Right ventricle myocardium (tissue), 1 donor: ENCODE measurements around the gene PLLP.

GRCh38 chr16:56848309-56848952 is 16.6 kb upstream of the SLC12A3 start:
- PRO-cap, 2 experiments: no peak in any of the 2 experiments

DNA sequence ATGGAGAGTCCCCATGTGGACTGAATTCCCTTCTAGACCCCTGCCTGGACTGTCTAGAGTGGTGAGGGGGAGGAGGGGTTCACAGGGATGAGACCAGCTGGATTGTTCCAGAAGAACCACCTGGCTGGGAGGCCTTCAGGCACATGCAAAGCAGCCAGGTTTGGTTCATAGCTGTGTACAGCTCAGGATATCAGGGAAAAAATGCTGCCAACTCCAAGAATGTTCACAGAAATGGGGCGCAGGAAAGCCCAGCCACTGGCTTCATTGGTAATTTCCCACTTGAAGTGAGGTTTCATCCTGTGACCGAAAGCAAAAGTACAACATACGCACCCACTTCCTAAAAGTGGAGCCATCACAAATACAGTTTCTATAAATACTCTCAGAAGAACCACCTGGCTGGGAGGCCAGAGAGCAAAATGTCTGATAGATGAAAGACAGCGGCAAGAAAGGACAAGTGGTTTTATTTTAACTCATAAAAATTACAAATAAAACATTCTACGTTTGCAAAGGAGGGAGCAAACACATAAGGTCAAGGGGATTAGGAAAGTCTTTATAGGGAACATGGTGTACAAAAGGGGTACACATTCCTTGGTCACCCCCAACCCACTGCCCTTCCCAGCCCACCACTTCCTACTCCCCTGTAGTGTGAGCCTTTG is 14.9 kb upstream of the HERPUD1 start:
- PRO-cap, 2 experiments: no peak in any of the 2 experiments

DNA sequence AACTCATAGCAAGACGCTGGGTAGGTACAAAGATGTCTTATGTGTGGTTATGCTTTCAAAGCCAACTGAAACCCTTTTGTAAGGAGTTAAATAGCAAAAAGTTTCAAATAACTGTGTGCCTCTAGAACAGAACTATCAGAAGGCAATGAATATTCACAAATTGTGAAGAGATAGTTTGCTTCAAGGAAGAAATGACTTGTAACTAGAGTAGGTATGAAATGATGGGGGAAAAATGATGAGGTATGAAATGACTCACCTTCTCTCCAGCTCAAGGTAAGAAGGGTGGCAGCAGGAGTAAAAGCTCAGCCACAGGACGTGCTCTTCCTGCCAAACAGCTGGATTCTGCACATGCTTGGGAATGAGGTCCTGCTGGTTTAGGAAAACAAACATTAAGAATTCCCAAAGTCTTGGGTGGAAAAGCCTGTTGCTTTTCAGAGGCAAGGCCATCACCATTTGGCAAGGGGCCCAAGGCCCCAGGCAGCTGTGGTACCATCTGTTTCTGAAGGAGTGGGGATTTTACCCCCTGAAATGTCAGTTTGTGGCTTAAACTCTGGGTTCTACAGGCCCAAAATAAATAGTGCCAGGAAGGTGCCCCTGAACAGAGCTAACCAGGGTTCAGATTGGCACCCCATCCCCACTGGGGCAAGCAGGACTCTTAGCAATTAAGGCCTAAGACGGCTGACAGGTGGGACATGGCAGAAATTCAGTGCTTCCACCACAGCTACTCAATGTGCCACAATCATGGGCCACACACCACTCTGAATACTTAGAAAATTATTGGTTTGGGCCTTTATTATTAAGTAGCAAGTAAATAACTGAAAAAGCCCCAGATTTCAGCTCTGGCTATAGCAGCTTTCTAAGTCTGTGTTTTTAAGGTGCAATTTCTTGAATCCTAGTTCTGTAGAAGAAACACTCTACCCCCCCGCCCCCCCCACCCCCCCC is 13.3 kb downstream of the HERPUD1 start:
- PRO-cap, 2 experiments: no peak in any of the 2 experiments

DNA sequence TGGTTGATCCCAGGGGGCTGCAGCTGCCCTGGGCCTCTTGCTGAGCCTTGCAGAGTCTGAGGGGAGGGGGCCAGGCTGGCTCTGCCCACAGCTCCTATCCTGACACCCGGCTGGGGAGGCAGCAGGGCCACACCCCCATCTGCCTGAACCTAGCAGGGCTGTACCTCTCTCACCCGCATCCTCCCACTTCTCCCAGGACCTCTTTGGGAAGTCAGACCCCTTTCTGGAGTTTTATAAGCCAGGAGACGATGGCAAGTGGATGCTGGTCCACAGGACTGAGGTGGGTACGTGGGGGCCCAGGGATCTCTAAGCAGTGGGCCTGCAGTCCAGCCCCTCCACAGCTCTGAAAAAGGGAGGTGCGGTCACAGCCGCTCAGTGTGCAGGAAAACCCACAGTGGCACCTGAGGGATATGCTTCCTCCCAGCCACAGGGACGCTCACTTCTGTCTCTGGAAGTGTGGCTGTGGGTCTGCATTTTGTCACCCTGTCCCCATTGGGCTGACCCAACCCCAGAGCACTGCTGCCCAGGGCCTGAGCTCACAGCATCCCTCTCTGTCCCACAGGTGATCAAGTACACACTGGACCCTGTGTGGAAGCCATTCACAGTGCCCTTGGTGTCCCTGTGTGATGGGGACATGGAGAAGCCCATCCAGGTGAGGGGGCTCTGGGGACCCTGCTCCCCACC is 26.8 kb downstream of the CPNE2 start:
- PRO-cap, 2 experiments: no peak in any of the 2 experiments

DNA sequence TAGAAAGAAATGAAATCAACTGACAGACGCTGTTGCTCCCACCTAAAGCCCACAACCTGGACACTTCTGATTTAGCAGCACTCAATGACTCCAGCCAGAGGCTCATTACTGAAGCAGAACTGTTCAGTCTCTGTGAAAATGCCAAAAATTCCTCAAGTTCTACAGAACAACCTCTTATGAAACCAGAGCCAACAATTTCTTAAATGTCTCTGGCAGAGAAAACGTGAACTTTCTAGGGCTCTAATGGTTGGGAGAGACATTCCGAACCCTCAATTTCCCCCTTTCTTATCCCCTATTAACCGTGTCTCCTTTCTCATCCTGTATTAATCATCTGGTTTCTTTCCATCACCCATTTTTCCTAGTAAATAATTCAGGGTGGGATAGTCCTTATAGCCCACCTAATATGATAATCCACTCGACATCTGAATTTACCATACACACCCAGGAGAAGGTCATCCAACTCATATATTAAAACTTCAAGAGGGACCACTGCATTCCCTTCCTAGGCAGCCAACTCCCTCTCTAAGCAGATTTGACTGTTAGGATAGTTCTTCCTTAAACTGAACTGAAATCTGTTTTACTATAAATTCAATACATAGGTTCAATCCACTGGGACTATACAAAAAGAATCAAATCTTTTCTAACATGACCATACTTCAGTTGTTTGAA is 9.7 kb downstream of the PSME3IP1 start:
- PRO-cap, 2 experiments: no peak in any of the 2 experiments

GRCh38 chr16:57270385-57271008 is 14.0 kb downstream of the PLLP start:
- PRO-cap, 2 experiments: no peak in any of the 2 experiments

DNA sequence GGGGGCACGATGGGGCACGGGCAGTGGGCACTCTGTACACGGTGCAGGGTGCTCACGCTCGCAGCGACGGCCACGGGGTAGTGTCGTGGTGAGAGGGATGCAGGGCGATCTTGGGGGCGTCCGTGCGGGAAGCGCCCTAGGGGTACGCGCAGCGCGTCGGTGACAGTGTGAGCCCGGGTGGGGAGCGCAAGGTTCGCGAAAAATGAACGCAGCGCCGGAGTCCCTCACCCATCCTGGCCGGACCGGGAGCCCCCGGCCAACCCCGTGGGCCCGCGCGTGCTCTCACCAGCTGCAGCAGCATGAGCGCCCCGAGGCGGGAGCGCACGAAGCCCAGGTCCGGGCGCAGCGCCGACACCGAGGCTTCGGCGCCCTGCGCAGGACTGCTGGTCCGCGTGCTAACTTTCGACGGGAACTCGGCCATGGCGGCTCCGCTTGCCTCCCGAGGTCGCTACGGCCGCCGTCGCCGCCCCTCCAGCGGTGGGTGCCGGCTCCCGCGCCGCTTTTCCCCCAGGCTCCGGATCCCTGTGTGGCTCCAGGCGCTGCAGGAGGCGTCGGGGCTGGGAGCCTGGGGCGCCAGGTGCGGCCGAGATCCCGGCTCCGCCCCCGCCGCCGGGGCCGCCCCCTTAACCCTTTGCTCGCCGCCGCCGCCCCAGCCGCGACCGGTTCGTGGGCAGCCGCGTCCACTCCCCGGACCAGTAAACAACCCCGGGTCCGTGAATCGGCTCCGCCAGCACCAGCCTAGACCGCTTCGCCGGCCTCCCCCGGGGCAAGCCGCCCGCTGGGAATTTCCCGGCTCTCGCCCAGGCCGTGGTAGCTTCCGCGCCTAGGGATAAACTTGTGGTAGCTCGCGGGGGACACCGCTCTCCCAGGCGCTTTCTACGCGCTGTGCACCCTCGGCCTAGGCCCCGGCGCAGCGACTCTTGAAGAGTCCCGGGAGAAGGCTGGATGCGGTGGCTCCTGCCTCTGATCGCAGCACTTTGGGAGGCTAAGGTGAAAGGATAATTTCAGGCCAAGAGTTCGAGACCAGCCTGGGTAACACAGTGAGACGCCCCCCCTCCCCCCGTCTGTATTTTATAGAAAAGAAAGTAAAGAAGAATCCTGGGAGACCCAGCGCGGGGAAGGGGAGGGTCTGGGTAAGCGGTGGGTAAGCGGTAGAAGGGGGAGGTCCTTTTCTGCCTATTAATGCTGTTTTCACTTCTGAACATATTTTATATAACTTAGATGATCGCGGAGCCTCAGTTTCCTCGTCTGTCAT is at the start of gene PLLP:
TSS of gene PLLP (minus strand) at position 553 of the 1,255 bp plus-strand sequence.
- PRO-cap, 2 experiments: peak in 2 of 2 experiments; most common plus-strand start position 652 of the sequence (in 1); most common minus-strand start position 553 of the sequence (in 2)

DNA sequence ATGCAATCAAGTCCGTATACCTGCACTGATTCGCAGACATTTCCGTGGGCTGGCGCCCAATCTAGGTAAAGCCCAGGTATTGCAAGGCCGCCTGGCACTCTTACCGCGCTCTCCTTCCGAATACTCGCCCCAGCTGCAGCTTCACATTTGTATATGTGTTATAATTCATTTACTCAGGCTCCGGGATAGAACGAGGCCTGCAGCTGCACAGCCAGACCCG is 16.4 kb upstream of the PLLP start:
- PRO-cap, 2 experiments: no peak in any of the 2 experiments

DNA sequence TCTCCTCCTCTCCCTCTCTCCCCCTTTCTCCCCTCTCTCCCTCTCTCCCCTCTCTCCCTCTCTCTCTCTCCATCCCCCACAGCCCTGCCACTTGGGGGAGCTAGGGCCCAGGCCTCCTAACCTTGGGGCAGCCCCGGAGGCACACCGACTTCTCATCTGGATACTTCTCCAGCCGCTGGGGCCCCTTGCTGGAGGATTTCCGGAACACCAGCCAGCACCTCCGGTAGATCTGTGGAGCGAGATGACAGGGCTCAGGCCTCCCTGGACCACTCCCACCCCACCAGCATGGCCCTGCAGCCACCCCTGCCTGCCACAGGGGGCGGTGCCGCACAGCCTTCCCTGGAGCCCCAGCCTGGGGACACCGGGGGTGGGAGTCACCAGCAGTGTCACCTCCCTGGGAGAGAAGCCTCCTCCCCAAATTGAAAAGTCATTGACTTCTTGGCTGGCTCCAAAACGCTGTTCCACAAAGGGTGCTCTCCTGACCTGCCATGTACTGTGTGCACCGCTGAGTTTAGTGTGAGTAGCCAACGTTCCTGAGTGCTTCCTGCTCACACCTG is 10.5 kb downstream of the DOK4 start:
- PRO-cap, 2 experiments: no peak in any of the 2 experiments

GRCh38 chr16:57588884-57589267 is 39.6 kb upstream of the ADGRG1 start:
- PRO-cap, 2 experiments: no peak in any of the 2 experiments

- PRO-cap, 2 experiments: peak in 2 of 2 experiments; most common plus-strand start chr16:57736704 (in 1); most common minus-strand start chr16:57736640 (in 1)
Measured at GRCh38 chr16:57736459-57737204, 1.1 kb downstream of the KATNB1 start.

GRCh38 chr16:57740309-57740718 is 4.7 kb downstream of the KATNB1 start:
- PRO-cap, 2 experiments: no peak in any of the 2 experiments

DNA sequence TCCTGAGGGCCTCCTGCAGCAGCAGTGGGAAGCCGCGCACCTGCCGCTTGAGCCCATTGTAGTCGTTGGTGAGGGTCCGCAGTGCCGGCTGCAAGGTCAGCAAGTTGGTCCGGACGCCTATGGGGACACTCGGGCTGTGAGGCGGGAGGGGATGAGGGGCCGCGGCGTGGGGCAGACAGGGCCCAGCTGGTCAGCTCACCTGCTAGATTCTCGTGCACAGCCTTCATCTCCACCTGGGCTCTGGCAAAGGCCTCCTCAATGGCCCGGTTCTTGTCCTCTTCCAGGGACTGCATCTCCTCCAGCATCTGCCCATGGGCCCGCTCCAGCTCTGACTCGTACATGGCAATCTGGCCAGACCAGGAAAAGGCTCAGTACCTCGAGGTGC is 32.7 kb downstream of the KIFC3 start:
- PRO-cap, 2 experiments: no peak in any of the 2 experiments

DNA sequence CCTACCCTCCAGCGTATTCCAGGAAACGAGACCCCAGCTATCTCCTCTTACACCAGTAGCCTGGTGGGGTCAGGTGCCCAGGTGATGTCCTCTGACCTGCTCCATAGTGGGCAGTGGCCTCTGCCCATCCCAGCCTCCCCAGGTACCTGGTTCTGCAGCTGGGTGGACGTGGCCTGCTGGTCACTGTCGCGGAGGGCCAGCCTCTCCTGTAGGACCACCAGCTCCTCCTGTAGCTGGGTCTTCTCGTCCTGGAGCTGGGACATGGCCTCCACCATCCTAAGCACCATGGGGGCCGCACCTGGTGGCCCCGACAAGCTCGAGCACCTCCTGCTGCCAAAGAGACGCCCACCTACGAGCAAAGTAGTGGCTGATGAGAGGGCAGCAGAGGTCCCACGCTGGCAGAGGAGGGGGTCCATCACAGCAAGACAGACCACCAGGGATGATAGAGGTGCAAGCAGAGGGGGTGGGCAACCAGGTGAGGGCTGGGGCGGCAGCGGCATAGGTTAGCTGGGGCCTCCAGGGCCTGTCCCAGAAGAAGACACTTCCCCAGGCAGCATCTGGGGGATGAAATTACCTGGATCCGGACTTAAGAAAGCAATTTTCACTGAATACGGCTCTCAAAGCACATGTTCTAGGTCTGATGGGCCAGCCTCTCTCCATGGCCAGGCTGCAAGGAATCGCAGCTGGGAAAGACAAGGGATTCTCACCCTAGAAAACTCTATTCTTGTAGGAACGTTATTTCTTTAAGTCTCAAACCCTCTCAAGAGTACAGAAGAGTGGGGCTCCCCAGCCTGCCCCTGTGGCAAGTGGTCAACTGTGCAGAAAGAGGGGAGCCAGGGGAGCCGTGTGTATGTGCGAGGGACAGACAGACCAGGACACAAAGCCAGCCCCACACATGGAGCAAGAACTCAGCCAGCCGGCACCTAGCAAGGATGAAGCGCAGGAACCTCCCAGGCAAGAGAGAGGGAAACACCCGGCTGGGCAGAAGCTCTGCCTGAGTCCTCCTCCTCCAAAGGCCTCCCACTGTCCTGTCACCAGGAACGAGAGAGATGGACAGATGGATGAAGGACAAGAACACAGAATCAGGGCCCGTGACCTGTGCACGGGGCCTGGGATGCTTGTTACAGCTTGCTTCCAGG is 16.6 kb downstream of the KIFC3 start:
- PRO-cap, 2 experiments: no peak in any of the 2 experiments

GRCh38 chr16:57799307-57800148 is 2.8 kb downstream of the KIFC3 start:
- PRO-cap, 2 experiments: no peak in any of the 2 experiments

DNA sequence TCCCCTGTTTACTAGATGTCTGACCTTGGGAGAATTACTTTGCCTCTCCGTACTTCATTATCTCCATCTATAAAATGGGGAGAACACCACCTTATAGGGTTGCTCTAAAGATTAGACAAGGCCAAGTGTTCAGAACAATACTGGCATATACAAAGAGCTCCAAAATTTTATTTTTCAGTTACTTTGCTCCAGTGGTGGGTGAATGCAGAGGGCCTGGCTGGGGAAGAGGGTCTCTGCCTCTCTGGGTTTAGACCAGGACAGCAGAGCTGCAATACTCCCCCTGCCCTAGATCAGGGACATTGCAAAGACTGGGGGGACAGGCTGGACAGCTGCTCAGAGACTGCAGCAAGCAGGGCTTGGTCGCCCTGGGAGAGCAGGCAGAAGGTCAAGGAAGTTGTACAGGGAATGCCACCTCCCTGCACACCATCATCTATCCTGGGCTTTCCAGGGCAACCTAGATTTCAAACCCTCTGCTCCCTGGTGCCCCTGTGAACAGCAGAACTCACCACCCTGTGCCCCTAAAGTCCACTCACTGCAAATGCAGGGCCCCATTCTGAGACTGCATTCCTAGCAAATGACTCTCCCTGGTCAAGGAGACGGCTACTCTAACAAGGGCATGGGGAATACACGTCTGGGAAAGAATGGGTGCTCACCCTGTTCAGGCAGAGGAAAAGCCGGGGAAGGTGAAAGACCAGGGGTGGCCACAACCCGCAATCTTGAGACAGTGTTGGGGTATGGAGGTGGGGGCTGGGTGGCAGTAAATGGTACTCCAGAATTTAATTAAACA is 1.2 kb downstream of the KIFC3 start:
- PRO-cap, 2 experiments: peak in 1 of 2 experiments; most common plus-strand start position 608 of the sequence (in 1)

GRCh38 chr16:57897628-57897966 is 73.3 kb downstream of the CNGB1 start:
- PRO-cap, 2 experiments: no peak in any of the 2 experiments

GRCh38 chr16:57955354-57956145 is 15.4 kb downstream of the CNGB1 start:
- PRO-cap, 2 experiments: no peak in any of the 2 experiments

GRCh38 chr16:57999162-57999875 is 1.2 kb downstream of the ZNF319 start:
- PRO-cap, 2 experiments: no peak in any of the 2 experiments

DNA sequence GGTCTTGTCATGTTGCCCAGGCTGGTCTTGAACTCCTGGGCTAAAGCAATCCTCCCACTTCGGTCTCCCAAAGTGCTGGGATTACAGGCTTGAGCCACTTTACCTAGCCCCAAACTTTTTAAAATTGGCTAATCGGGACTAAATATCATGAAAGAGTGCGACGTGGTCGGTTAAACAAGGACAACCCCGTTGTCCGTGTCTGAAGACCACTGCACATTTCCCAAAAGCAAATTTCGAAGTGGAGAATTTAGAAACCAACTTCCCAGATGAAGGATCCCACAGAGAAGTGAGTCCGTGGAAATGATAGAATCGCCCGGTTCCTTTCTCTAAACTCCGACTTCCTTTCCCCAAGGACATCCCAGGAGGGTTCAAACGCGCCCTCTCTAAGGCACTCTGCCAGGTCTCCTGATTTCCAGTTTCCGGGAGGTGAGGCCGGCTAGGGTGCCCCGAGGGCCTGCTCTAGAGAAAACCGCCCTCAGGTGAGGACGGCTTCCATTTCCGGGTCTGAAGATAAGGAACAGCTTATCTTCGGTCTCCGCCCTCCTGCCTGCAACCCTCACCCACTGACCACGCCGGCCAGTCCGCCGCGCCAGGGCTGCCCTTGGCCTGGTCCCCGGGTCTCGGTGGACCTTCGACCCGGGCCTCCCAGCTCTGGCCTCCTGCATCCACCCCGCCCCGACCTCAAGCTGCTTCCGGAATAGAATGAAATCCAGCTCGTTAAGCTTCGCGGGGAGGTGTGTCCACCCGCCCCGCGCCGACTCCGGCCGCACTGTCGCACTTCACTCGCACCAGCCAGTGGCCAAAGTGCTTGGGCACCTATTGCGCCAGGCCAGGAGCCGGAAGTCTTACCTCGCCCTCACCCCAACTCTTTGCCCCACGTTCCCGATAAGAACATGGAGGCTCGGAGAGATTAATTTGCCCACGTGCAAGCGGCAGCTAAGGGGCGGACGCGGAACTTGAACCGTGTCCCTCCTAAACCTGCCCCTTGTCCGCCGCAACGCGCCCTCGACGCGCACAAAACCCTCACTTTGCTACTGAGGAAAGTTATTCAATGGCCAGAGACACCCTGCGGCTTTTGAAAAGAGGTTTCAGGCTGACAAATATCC is 962 bp upstream of the MMP15 start:
- PRO-cap, 2 experiments: peak in 1 of 2 experiments; most common plus-strand start position 415 of the sequence (in 1)